ENCODE measurements around a stretch of chr3.

DNA sequence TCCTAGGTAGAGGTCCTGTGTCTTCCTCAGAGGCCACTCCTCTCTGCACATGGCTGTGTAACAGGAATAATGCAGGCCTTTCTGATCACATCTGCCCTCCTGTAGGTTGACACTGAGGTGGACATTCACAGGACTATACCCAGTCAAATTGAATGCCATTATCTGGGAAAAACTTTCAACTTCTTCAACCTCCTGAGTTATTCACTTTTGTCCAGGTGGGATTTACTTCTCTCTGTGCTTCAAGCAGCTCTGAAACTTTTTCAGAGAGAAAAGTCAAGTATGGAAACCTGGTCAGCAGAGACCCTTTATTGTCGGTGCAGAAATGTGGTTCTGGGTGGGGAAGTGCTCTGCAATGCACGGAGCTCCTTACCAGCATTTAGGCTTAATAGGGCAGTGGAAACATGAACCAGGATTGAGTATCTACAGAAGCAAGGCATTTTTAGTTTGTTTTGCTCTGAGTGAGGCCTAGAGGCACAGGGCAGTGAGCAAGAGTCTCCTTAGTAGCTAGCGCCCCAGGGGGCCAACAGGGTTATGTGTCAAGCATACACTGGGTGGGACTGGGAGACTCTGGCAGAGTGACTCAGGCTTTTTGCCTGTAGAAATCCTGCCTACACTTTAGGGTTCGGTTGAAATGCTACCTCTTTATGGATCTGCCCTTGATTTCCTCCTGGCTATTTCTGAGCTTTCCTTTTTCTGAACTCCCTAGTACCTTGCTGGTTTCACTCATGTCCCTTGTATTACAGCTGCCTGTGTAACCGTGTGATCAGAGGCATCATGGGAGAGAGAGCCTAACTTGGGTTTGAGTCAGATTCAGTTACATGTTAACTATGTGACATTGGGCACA is 72.3 kb downstream of the TOP2B start:
- RRBS = no CpG with 5 or more reads among the region's 5 CpGs

- RRBS = no CpG with 5 or more reads among the region's 14 CpGs
Measured at GRCh38 chr3:25663366-25663771, 1.3 kb downstream of the TOP2B start.

GRCh38 chr3:26768278-26768685 is 145.7 kb downstream of the LRRC3B start:
- RRBS = no CpG with 5 or more reads among the region's 1 CpG

DNA sequence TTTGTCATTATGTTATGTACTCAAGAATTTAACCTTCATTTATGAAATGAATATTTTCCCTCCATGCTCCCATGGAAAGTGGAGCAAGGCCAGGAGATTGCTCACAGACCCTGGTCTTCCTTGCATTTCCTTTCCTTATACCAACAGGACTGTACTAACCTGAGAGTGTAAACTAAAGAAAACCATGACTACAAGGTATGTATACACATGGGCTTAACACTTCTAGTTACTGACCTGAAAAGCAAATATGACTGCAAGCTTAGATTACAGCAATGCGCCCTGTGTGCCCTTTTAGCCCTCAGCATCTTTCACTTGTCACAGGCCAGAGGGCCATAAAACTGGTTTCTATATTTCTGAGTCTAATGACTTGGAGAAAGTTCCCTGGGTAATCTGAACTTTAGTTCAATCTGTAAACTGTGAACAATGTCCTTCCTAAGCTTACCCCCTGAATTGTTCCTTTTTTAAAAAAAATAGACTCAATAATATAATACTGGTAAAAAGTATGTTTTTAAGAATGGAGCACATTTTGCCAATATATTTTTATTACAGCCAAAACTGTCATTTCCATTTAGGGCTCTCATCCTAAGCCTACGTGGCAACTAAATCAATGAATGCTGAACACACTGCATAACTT is 52.0 kb downstream of the NEK10 start:
- RRBS = no CpG with 5 or more reads among the region's 2 CpGs

DNA sequence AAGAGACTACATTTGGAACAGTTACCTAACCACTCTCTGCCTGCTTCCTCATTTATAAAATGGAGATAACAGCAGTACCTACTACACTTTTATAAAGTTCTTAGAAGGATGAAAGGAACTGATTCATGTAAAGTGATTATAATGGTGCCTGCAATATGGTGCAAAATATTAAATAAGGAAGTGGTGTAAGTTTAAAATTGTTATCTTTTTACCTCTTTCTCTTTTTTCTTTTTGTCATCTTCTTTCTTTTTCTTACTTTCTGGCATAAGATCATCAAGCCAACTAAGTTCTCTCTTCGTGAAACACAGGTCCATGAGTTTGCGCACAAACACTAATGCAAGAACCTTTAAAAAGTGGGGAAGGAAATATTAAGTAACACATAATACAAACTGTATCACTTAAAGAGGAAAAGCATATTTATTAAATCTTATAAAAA is 16.5 kb upstream of the NEK10 start:
- RRBS = no CpG with 5 or more reads among the region's 2 CpGs

GRCh38 chr3:27468725-27469328 is 15.4 kb downstream of the SLC4A7 start:
- RRBS = no CpG with 5 or more reads among the region's 10 CpGs

GRCh38 chr3:27479761-27480442 is 4.3 kb downstream of the SLC4A7 start:
- RRBS = no CpG with 5 or more reads among the region's 2 CpGs

- RRBS = no CpG with 5 or more reads among the region's 3 CpGs
Measured at GRCh38 chr3:27585334-27585813, 101.2 kb upstream of the SLC4A7 start.

GRCh38 chr3:27641070-27641443 is 81.1 kb downstream of the EOMES start:
- RRBS = no CpG with 5 or more reads among the region's 1 CpG

GRCh38 chr3:27666587-27667179 is 55.4 kb downstream of the EOMES start:
- RRBS = no CpG with 5 or more reads among the region's 4 CpGs

DNA sequence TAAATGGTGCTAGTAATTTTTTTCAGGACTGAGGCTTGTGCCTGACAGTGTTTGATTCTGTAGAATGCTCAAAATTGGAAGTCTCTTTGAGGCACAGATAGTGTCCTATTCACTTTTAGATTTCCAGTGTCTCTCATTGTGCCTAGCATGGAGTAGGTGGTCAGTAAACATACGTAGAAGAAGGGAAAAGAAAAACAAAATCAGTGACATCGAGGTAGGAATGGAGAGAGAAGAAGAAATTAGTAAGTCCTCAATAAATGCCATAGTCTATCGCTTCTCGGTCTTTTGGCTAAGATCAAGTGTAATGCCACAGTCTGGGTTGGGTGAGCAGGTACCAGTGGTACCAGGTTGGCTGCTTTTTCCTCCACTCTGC is 120.9 kb upstream of the EOMES start:
- RRBS = no CpG with 5 or more reads among the region's 4 CpGs

- RRBS = no CpG with 5 or more reads among the region's 34 CpGs
Measured at GRCh38 chr3:28059055-28059777, 182.2 kb upstream of the CMC1 start.

DNA sequence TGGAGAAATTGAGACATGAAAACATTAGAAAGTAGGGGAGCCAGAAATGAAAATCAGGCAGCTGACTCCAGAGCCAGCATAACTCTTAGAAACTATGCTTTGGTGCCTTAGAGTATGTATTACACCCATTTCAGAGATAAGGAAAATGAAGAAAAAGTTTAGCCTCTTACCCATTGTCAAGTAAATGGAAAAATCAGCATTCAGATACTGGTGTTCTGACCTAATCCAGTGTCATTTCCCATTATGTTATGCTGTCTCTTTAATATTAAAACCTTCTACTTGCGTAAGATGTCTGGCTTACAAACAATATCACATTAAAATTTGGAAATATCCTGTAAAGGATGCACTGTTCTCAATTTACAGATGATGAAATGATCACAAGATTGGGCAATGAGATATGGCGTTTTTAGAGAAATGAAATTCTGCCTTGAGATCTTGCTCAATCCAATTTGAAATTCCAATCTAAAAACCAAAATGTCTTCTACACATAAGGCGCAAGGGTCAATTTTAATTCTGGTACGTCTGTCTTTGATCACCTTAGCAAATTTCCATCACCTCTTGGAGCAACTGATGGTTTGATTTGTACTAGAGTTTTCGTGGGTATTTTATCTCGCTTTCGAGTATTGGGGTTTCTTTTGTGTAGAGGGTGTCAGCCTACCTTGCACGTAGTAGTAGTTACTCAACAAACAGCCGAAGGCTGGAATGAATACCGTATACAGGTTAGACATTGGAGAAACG is 937 bp upstream of the ZCWPW2 start:
- RRBS = no CpG with 5 or more reads among the region's 11 CpGs

DNA sequence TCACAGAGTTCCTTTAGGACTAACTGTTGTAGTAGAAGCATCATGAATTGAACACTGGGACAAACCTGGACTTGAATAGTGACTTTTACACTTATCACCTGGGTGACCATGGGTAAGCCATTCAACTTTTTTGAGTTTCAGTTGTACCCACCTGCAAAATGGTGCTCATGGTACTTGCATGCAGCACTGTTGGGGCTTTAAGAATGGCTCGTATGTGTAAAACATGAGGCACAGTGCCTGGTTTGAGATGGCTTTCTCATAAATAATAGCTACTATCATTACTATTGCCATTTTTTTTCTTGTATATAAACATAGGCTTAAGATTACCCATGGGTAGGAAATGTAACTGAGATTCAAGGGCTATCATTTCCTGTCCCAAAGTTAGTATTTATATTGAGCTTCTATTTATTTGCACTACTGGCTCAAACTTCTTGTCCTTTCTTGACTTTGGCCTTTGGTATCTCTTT is 354.5 kb upstream of the AZI2 start:
- RRBS = no CpG with 5 or more reads among the region's 1 CpG

DNA sequence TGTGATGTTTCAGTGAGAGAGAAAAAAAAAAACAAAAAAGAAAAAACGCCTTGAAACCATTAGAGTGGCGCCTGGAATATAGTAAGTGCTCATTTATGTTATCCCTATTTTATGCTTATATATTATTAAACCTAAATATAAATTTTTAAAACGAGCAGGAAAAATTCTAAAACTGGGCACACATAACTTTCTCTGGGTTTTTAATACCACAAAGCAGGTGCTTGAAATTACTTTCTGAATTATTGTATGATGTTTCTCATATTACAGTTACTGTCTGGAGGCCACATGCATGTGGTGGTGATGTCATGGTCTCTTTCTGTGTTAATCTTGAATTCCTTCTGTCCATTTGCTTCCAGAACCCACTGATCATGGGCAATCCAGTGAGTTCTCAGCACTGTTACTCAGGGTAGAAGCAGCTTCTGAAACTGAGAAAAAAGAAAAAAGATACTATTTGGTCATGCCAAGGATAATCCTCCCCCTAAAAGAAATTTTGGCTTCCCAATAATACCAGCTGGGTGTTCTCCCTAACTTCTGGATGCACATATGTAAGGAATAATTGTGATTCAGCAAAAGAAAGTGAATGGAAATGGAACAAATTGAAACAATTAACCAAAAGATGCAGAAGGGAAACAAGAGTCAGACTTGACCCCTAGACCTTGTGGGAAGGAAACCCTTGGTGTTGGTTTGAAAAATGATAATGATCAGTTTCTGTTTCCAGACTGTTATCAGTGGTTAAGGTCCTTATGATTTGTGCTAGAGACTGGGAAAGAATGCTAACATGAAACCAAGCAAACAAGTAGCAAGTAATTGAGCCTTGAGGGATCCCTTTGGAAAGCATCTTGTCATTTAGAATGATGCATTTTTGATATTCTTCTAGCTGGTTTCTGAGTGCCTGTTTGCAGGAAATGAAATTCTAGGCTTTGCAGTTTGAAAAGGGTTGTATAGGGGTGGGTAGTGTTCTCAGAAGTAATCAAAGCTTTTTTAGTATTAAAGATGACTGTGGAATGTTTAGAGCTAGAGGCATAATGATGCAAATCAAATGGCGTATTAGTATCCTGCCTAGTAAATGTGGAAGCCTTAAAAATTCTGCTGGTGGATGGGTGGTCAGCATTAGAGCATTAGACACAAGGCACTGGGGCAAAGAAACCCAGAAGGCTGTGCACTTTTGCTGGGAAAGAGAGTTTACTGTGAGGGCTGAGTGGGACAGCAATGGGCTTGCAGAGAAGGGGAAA is 92.4 kb downstream of the RBMS3 start:
- RRBS = no CpG with 5 or more reads among the region's 4 CpGs

DNA sequence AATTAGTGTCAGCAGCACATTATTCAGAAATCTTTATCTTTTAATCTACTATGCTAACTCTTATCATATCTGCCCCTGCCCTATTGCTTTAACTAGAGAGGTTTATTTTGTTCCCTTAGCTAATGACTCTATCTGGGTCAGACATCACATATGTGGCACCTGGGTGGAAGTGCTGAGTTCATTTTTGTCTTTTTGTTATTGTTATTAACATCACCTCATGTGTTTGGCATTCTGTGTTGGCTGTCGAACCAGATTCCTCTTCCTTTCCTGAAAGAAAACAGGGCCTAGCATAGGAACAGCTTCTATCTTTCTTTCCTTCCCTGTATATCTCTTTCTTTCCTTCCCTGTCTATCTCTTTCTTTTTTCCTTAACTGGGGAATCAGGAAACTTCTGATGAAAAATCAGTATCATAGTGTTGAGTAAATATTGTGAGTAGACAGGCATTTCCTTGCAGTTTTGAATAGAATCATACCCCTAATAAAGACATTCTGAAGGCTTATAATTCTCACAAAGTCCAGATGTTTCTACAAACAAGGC is 100.8 kb downstream of the RBMS3 start:
- RRBS = no CpG with 5 or more reads among the region's 1 CpG

DNA sequence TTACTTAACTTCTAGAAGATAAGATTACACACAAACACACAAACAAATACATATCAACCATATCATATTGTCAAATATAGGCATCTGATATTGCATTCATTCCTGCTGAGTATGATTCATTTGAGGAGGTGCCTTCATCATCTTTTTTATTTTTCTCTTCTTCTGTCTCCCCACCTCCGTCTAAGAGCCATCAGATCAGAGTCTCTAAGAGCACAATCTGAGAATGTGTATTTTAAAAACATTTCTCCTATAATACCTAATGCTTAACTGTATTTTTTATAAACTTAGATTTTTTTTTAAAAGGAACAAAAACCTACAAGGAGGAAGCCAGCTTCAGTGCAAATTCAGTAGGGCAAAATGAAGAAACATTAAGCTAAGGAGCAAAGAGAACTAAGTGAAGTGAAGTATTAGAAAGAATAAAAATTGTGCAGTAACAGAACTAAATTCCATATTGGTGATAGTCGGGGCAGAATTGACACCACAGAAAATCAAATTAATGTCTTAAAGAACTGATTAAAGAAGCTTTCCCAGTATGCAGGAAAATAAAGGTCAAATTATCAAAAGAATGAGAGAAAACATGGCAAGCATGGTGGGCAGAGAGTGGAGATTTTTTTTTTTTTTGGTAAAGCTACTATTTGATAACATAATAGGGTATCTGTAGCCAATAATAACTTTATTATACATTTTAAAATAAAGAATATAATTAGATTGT is 317.8 kb downstream of the RBMS3 start:
- RRBS = no CpG with 5 or more reads among the region's 2 CpGs

DNA sequence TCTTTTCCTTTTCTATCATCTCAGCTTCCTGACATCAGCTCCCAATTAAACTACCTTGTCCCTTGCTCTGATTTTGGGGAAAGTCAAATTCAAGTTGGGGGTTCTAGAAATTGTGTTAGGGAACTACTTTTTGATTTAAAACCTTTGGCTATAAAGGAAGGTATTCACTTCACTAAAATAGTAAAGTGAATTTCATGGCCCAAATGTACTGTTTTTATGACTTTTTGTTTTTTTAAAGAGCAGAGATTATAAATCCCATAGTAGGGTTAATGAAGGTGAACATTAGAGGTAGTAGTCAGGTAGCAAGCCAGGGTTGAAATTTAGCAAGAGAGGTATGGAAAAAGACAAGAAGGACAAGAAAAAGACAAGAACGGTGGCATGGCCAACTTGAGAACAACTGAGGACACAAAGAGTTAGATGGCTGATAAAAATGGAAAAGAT is 488.0 kb downstream of the RBMS3 start:
- RRBS = no CpG with 5 or more reads among the region's 1 CpG

GRCh38 chr3:30287983-30288439 is 318.4 kb upstream of the TGFBR2 start:
- RRBS = no CpG with 5 or more reads among the region's 3 CpGs

GRCh38 chr3:30604654-30605206 is 1.7 kb upstream of the TGFBR2 start:
- RRBS = no CpG with 5 or more reads among the region's 8 CpGs

Data from SK-N-MC (cell line).